Left common carotid artery plus branches (tissue), 1 donor: Measurements from ENCODE around the gene LCK.

- PRO-cap = no peak
Observed at GRCh38 chr1:32062945-32063967, 9.5 kb upstream of the TMEM39B start.

- PRO-cap = no peak
Observed at GRCh38 chr1:32103824-32104488, 3.9 kb upstream of the KPNA6 start.

- PRO-cap = no peak
Observed at GRCh38 chr1:32215841-32216710, 6.1 kb downstream of the TMEM234 start.

DNA sequence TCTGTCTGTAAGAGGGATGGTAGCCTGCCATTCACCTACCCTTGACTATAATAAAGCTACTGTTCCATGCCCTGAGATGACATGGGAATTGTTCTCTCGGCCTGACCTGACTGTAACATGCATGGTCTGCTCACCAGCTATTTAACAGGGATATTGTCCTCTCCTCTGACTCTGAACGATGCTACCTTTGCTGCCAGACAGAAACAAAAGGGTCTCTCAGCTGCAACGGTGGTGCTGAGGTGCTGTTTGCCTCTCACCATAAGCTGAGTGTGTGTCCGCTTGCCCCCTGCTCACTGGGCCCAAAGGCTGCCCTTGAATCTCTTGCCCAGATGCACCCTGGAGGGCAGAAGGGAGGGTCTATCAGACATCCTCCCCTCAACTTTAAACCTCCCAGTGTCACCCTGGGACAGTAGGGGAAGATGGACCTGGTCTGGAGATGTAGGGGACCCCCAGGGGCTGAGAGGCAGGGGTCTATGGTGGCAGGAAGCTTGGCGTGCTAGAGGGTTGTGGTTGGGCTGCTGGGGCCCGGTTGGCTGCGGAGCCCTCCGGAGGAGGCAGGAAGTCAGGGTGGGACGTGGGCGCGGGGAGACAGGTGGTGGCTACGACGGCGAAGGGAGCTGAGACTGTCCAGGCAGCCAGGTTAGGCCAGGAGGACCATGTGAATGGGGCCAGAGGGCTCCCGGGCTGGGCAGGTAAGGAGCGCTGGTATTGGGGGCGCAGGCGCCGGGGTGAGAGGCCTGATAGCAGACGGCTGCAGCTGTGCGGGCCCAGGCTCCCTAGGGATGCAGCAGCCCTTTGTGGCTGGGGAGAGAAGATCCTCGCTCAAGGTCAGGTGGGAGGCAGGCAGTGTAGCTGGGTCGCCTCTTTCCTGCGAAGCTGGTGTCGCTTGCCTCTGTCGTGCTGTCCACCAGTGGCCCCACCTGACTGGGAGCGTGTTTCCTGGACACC lies at the start of gene LCK:
LCK (plus strand) TSS at position 586 of the 948 bp plus-strand sequence.
- PRO-cap = no peak

DNA sequence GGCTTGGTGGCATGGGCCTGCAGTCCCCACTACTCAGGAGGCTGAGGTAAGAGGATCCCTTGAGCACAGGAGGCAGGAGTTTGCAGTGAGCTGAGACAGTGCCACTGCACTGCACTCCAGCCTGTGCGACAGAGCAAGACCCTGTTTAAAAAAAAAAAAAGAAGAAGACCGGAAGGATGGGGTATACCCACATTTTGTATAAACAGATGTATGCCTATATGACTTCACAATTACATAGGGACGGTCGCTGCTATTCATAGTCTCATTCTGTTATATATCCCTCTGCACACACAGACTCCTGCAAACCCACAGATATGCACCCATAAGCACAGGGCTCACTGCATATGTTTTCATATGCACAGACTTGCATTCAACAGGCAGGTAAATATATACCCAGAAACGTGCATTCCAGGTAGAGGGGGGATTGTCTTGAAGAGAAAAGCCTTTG lies 12.7 kb downstream of the LCK start:
- PRO-cap = no peak

DNA sequence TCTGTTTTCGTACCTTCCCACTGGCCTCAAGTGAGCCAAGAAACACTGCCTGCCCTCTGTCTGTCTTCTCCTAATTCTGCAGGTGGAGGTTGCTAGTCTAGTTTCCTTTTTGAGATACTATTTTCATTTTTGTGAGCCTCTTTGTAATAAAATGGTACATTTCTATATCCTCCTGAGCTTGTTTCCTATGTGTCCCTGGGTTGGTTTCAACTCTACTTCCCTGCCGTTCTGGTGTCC lies 2.7 kb downstream of the MARCKSL1 start:
- PRO-cap = no peak

GRCh38 chr1:32377752-32378261 lies 15.5 kb downstream of the TSSK3 start:
- PRO-cap = no peak

- PRO-cap = no peak
Observed at GRCh38 chr1:32501887-32502460, 37.1 kb downstream of the ZBTB8B start.

- PRO-cap = no peak
Observed at GRCh38 chr1:32676929-32677507, 25.6 kb downstream of the SYNC start.

GRCh38 chr1:32695638-32696136 lies 6.9 kb downstream of the SYNC start:
- PRO-cap = no peak

DNA sequence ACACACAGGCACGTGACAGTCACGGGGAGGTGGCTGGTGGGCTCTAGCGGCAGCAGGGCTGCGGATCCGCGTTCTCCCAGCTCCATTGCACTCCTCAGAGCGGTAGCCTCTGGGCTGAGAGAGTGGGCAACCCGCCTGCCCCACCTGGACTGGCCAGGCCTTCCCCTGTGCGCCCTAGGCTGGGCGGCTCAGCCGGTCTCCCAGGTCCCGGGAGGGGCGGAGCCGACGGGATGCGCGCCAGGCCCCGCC lies 12.0 kb downstream of the KIAA1522 start:
- PRO-cap = no peak

DNA sequence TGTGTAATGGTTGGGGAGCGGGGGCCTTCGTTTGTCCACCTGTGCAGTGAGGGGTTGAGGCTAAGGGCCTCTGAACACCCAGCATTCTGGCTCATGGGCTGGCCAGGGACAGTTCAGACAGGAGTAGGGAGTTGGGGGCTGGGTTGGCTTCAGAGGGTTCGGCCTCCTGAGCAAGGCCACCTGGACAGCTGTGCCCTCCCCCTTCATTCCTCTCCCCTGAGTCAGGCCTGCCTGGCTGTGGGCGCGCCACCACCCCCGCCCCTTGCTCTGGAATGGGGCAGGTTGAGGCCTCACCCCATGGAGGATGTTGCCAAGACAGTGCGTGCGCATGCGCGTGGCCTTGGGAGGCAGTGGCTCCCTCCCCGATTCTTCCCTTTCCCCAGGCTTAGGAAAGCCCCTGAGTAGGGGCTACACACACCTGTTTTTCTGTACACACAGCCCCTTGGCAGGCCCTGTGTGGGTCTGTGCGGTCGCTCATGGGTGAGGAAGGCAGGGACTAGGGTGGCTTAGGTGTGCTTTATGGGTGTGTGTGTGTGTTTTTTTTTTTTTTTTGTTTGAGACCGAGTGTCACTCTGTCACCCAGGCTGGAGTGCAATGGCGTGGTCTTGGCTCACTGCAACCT lies 18.5 kb downstream of the KIAA1522 start:
- PRO-cap = no peak

GRCh38 chr1:32773302-32773697 lies 31.7 kb downstream of the KIAA1522 start:
- PRO-cap = no peak

GRCh38 chr1:32946410-32946811 lies 18.2 kb downstream of the RNF19B start:
- PRO-cap = no peak

DNA sequence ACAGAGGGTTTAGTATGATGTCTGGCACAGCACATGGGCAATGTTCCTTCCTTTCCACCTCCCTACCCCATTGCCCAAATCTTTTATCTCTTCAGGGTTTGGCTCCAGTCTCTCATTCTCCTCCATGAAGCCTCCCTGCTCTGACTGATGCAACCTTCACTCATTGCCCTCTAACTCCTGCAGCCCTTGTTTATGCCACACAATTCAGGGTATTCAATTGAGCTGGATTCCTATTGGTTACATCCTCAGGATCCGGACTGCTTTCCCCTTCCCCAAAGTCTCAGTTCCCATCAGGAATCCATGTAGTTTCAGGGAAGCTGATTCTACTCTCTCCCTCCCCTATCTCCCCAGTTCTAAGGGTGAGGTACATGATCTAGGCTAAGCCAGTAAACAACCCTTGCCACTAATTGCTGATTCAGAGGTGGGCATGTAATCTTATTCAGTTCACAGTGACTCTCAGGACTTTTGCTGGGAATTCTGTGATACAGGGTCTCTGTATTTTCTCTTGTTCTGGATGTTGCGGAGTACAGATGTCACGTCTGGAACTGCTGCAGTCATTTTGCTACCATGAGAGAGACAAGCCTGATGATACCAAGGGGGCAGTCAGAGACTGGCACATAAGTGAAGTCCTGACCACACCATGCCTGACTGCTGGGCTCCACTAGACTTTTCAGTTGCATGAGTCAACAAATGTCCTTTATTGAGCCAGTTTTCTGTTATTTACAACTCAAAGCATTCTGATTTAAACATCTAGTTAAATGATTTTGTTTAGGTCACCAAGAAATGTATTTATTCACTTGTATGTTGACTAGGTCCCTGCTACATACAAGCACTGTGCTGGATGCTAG lies 33.9 kb downstream of the AK2 start:
- PRO-cap = no peak

GRCh38 chr1:33010524-33010832 lies 26.2 kb downstream of the AK2 start:
- PRO-cap = no peak

GRCh38 chr1:33055364-33055563 lies 18.6 kb upstream of the AK2 start:
- PRO-cap = no peak

- PRO-cap = no peak
Observed at GRCh38 chr1:33161988-33162239, 19.9 kb downstream of the TRIM62 start.

GRCh38 chr1:33237573-33238078 lies 18.7 kb upstream of the ZNF362 start:
- PRO-cap = no peak

GRCh38 chr1:33258652-33259205 lies 2.4 kb downstream of the ZNF362 start:
- PRO-cap = no peak